ENCODE data around the genes ZCCHC24, NRG3 and GPR15LG.

DNA sequence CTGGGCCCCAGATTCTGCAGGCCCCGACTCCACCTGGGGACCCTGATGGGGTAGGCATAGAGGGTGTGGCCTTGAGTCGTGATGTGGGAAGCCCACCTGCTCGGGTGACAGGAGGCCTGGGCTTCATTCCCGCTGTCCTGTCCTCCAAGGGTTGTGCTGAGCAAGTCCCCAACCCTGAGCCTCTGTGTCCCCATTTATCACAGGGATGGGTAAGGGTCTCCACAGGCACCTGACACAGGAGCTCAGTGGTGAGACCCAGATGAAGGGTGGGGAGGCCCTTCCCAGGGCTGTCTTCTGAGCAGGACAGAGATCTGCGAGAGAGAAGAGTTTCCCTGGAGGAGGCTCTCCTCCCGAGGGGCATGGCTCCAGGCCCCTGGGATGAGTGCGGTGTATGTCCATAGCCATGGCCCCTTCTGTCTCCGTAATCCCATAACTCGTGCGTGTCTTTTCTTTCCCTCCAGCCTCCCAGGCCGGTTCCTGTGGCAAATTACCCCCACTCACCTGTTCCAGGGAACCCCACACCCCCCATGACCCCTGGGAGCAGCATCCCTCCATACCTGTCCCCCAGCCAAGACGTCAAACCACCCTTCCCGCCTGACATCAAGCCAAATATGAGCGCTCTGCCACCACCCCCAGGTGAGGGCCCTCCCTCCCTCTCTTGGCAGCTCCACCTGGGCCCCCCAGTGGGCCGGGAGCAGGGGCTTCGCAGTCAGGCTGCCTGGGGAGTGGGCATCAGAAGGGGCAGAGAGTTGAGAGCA, 49.1 kb upstream of the PPIF start:
- RRBS, result no CpG with 5 or more reads among the region's 16 CpGs

DNA sequence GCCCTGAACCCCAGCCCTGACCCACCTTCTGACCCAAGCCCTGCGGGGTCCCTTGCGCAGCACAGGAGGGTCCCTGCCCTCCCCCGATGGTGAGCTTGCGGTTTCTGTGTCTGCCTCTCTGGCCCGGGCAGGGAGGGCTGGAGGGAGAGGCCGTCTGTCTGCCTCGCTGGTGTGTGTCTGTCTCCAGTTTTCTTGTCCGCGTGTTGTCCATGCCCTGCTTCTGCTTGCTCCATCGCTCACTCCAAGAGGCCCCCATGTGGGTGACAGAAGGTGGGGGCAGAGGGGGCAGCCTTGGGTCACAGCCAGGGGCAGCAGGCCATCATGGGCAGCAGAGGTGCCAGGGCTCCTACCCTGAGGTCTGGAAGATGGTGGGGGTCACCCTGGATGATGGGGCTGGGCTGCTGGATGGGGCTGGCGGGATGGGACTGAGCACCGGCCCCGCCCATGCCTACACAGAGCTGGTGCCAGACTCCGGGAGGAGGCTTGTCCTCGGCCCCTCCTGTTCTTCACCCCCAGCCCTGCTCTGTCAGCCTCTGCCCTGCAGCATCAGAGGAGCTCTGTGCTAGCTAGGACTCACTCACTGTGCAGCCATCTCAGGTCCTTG, 35.8 kb upstream of the PPIF start:
- RRBS, result no CpG with 5 or more reads among the region's 15 CpGs

- RRBS, result no CpG with 5 or more reads among the region's 25 CpGs
Measured at GRCh38 chr10:79349389-79350742, 2.6 kb downstream of the PPIF start.

DNA sequence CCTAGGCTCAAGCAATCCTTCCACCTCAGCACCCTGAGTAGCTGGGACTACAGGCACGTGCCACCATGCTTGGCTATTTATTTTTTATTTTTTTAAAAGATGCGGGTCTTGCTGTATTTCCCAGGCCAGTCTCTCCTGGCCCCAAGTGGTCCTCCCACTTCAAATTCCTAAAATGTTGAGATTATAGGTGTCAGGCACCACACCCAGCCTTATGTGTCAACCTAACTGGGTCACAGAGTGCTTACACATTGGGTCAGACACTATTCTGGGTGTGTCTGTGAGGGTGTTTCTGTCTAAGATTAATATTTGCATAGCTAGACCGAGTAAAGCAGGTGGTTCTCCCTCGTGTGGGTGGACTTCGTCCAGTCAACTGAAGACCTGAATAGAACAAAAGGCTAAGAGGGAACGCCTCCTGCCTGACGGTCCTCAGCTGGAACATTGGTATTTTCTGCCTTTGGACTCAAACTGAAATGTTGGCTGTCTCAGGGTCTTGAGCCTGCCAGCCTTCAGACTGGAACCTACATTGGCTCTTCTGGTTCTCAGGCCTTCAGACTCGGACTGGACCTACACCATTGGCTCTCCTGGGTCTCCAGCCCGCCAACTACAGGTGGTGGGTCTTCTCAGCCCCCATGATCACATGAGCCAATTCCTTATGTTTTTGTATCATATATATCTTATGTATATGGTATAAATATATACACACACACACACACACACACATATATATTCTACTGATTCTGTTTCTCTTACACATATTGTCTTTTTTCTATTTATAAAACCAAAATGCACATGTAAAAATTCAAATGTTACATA, 11.6 kb downstream of the PPIF start:
- RRBS, result no CpG with 5 or more reads among the region's 9 CpGs

DNA sequence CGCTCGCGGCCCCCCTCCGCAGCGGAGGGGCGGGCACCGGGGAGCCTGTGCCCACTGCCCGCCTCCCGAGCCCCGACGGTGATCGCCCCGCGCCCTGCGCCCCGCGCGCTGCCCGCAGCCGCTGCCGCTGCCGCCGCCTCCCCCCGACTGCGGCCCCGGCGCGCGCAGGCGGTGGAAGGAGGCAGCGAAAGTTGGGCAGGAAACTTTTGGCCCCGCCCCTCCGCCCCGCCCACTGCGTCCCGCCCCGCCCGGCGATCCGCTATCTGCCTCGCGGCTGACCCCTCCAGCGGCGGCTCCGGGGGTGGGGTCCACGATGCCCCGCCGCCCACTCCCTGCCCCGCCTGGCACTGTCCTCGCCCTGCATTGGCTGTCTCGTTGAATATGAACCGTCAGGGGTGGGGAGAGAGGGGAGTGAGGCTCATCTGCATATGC, at the start of gene ZCCHC24:
Gene ZCCHC24, minus strand, starts transcription at position 149 of the 432 bp plus-strand sequence.
- RRBS, result 2% methylated on average over 26 of the region's 52 CpGs

- RRBS, result no CpG with 5 or more reads among the region's 5 CpGs
Measured at GRCh38 chr10:79947827-79948415, 984 bp downstream of the SFTPD start.

DNA sequence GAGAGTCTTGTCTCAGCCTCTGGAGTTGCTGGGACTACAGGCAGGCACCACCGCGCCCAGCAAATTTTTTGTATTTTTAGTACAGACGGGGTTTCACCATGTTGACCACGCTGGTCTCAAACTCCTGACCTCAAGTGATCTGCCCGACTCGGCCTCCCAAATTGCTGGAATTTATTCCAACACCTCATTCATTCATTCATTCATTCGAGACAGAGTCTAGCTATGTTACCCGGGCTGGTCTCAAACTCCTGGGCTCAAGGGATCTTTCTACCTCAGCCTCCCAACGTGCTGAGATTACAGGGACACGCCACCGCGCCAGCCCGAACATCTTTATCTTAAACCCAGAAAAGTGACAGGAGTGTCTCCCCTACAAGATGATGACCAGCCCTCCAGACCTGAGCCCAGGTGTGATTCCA, 341 bp upstream of the TMEM254 start:
- RRBS, result no CpG with 5 or more reads among the region's 13 CpGs

DNA sequence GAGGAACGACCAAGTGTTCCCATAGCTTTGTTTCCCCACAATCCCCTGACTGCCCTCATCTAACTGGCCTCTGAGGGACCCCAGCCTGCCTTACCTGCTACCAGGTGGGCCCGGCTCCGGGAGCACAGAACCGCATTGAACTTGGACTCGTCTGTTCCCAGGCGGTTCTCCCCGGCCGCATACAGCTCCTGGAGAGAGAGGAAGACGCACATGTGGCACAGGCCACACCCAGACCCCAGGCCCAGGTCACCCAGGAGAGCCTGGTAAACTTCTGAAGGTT, 29.3 kb downstream of the PLAC9 start:
- RRBS, result 82% methylated on average over 5 of the region's 9 CpGs

- RRBS, result no CpG with 5 or more reads among the region's 3 CpGs
Measured at GRCh38 chr10:80291426-80291866, 2.0 kb upstream of the MAT1A start.

GRCh38 chr10:80466370-80466891, 12.3 kb downstream of the TSPAN14 start:
- RRBS, result no CpG with 5 or more reads among the region's 12 CpGs

DNA sequence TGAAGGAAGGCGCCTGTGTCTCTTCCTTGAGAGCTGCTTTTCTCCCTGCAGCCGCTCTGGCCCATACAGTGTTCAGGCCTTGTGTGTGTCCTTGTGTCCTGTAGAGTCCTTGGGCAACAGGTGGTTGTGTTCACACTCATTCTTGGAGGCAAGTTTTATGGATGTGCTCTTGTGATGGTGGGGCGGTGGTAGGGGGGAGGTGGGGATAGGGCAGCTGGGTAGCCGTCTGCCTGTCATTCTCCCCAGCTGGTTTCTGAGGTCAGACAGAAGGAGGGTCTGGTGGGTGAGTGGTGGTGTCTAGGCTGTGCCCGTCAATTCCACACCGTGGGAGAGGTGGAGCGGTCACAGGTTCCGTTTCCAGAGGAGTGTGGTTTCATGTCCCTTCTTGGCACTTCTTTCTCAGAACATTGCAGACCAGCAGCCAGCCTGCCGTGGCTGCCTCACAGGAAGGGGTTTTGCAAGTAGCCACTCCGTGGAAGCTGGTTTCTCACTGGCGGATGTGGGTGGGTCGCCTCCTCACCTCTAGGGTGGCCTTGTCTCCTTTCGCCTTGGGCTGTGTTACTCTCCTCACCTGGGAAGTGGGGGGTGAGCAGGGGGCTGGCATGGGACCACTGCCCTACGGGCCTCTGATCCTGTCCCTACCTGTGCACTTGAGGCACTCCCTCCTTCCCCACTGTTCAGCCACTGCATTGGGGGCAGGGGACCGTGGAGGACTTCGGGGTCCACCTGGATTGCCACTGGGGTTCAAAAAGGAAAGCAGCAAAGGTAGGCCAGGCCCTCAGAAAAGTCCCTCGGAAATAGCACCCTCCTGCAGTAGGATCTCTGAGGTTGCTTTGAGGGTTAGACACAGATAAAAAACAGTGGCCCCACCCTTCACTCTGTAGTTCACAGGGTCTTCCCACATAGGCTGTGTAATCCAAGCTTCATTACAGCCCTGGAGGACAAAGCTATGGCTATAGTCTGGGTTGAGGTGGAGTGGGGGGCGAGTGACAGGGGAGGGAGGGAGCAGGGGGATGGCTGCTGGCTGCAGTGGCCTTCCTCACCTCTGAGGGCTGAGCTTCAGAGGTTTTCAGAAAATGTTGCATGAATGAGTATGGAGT, 33.8 kb downstream of the TSPAN14 start:
- RRBS, result no CpG with 5 or more reads among the region's 18 CpGs

DNA sequence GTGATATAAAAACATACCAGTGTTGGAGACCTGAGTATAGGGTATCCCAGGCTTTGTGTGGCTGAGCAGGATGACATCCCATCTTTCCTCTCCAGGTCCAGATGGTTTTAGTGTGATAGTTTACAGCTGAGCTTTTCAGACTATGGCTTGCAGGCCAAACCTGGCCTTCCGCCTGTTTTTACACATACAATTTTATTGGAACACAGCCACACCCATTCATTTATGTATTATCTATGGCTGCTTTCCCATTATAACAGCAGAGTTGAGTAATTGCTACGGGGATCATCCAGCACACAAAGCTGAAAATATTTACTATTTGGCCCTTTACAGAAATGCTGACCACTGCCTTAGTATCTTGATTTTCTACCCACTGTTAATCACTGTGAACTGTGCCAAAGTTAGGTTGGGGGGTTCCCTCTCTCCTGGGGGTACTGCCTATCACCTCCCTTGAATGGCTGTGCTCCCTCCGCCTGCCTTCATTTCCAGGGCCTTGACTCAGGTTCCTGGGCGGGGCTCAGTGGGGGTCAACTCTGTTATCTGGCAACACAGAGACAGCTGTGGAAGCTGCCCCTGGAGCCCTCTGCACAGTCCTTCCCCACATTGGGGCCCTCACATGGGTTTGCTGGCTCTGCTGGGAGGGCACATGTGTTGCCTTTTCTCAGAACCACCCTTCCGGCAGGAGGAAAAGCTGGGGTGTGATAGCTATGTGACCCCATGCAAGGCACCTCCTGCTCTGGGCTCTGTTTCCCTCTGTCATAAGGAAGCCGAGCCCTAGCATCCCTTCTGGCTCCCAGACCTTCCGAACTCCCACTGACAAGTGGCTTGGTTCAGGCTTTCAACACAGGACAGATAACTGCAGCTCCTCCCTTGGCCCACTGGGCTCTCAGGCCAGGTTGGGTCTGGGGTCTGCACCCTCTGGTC, 40.2 kb upstream of the SH2D4B start:
- RRBS, result no CpG with 5 or more reads among the region's 7 CpGs

DNA sequence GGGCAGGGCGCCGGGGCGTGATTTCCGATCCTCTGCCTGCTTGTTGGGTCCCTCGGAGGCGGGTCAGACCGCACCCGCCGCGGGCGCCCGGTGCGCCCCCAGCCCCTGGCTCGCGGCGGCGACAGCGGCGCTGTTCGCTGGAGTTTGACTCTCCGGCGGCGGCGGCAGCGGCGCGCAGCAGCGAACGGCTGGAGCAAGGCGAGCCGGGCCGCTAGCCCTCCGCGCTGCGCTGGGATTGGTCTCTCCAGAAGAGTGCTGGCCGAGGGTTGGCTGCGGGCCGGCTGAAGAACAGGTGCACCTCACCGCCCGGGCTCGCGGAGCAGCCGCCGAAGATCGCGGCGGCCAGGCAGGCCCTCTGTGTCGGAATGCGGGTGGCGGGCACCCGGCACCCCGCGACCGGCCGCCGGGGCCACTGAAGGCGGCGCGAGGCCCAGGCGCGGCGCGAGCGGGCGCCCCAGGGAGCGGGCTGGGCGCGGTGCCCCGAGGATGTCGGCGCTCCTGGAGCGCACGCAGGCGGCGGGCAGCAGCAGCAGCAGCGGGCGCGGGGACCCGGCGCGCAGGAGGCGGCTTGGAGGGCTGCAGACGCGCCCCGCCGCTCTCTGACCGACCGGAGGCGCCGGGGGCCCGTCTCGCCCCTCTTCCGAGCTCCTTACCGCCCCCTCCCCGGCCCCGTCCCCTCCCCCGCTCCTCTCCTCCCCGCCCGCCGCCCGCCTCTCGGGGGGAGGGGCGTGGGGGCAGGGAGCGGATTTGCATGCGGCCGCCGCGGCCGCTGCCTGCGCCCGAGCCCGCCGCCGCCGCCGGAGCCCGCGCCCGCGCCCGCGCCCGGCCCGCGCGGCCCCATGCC, at the start of gene NRG3:
Gene NRG3, plus strand, starts transcription at position 744 of the 844 bp plus-strand sequence.
- RRBS, result 4% methylated on average over 68 of the region's 126 CpGs

DNA sequence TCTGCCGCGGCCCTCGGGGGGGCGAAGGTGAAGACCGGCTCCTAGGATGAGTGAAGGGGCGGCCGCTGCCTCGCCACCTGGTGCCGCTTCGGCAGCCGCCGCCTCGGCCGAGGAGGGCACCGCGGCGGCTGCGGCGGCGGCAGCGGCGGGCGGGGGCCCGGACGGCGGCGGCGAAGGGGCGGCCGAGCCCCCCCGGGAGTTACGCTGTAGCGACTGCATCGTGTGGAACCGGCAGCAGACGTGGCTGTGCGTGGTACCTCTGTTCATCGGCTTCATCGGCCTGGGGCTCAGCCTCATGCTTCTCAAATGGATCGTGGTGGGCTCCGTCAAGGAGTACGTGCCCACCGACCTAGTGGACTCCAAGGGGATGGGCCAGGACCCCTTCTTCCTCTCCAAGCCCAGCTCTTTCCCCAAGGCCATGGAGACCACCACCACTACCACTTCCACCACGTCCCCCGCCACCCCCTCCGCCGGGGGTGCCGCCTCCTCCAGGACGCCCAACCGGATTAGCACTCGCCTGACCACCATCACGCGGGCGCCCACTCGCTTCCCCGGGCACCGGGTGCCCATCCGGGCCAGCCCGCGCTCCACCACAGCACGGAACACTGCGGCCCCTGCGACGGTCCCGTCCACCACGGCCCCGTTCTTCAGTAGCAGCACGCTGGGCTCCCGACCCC, 439 bp downstream of the NRG3 start:
- RRBS, result 3% methylated on average over 22 of the region's 69 CpGs

GRCh38 chr10:84003269-84003532, 136.1 kb upstream of the GHITM start:
- RRBS, result no CpG with 5 or more reads among the region's 2 CpGs

- RRBS, result no CpG with 5 or more reads among the region's 5 CpGs
Measured at GRCh38 chr10:84172870-84173416, 658 bp upstream of the GPR15LG start.

DNA sequence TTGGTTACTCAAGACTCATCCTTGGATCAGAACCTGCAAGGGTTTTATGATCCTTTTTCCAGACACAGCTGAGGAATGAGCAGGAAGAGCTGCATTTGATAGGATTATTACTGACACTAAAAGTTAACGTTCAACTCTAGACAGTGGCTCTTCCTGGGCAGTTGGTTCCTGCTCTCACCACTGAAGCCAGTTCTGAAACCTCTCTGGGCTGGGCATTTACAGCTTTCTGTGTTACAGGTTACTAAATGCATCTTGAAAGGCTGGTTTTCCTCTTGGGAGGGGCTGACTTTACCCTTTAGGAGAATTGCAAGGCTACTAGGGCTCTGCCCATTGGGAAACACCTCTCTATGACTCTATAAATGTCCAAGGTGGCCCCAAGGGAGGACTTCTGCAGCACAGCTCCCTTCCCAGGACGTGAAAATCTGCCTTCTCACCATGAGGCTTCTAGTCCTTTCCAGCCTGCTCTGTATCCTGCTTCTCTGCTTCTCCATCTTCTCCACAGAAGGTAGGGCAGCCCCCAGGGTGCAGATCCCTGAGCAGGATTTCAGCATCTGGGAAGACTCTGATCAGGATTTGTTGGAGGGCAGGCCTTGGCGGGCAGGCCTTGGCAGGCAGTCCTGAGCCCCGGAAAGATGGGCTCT, at the start of gene GPR15LG:
Gene GPR15LG, plus strand, starts transcription at position 385 of the 641 bp plus-strand sequence.
- RRBS, result no CpG with 5 or more reads among the region's 4 CpGs

DNA sequence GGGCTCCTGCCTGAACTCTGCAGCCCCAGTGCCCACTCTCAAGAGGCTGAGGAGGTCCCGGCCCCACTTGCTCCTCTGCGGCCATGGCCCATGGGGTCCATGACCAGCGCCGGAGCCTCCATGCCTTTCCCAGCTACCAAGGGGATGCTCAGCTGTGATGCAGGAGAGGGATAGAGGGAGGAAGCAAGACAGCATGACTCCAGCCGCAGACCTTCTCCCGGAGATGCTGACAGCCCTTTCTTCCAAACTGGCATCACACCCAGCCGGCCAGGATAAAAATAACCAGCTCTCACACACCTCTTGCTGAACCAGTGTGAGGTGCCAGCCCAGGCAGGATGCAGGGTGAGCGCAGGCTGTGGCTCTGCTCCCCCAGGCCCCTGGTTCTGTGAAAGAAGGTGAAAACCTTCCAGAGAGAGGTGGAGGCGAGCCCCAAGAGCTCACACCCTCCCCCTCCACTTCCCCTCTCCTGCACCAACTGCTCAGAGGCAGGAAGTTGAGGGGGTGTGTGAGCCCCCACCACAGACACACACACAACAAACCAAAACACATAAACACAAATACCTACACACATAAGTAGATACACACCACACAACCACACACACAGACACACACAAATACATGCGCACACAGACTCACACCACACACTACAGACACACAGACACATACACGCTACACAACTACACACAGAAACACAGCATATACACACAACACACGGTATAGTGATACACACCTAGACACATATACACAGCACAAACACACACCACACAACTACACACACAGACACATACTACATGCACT, 4.0 kb downstream of the GPR15LG start:
- RRBS, result 53% methylated on average over 6 of the region's 12 CpGs

GRCh38 chr10:84327920-84328449, 404 bp upstream of the CCSER2 start:
- RRBS, result no CpG with 5 or more reads among the region's 21 CpGs